ENCODE measurements around a stretch of chr15.

DNA sequence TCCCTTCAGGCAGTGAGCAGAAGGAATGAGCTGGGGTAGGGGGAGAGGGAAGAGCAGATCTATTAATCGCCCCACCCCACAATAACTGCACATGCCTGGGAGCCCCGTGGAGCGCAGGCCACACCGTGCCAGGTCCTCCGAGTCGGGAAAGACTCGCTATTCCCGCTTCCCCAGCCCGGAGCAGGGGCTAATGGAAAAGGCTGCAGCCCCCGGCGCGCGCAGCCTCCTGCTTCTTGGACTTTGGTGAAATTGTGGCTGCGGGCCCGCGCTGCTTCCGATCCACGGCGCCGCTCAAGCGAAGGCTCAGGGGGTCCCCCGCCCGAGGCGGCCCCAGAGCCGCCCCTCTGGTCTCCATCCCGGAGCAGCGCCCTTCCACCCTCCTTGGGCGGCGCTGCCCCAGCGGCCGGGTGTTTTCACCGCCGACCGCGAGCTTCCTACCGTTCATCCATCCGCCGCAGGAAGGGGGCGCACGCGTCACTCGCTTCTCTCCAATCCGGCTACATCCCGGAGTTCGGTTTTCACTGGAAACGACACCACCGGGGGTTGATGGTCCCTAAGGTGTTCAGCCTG is 4.5 kb upstream of the SYNM start:
- PRO-cap: no peak

- PRO-cap: unidirectional peak, plus-strand start at chr15:99105857
These were observed 829 bp downstream of the SYNM start for GRCh38 chr15:99105397-99106420.

DNA sequence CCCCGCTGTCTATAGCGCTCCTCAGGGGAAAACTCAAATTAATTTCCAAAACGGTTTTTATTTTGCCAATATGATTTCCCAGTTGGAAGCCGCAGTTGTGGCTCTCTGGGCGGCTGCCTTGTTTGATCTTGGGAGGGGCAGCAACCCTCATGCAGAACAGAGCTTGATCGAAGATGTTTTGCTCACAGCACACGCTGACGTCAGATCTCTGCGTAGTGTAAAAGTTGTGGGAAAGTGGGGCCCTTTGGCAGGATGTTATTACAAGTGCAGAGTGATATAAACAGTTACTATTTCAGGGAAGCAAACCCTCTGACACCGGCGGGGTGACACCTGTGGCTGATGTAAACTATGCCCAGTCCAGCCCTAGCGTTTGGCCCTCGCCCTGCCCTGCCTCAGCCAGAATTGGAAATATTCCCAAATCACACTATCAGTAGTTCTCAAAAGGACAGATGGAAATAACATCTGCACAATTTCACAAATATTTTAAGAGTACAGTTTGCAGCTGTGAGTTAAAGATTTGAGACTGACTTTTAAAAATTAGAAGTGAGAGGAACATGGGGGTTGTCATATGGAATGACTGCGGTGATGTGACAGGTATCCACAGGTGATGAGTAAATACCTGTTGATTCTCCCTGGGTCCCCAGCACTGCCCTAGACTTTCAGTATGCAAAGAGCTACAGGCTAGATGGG is 1.7 kb downstream of the SYNM start:
- PRO-cap: unidirectional peak, minus-strand start at position 124 of the sequence

GRCh38 chr15:99127730-99127976 is 22.8 kb downstream of the SYNM start:
- PRO-cap: no peak

DNA sequence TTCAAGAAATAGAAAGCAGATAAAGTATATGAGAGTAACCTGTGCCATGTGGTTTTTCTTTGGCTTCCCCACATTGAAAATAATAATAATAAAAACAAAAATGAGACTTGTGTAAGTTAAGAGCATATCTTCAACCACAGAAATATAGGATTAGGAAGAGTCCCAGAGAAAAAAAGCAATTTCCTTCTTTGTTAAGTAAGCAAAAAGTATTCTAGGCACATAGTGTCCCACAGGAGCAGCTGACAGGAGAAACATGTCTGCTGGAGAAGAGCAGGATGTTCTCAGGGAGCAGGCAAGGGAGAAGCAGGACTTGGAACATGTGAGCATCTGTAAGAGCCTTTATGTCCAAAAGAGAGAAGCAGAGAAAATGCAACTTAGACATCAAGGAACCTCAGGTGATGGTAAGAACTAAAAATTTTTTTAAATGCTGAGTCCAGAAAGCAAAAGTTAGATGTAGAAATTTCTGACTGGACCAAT is 39.1 kb downstream of the TTC23 start:
- PRO-cap: no peak

GRCh38 chr15:99324280-99324803 is 73.1 kb downstream of the LRRC28 start:
- PRO-cap: no peak

GRCh38 chr15:99564666-99565156 is 1.1 kb upstream of the MEF2A start:
- PRO-cap: unidirectional peak, plus-strand start at chr15:99565005

GRCh38 chr15:99682815-99683635 is 50.2 kb downstream of the LYSMD4 start:
- PRO-cap: no peak

- PRO-cap: unidirectional peak, plus-strand start at chr15:99697974
These were observed 35.5 kb downstream of the LYSMD4 start for GRCh38 chr15:99697799-99698066.

- PRO-cap: no peak
These were observed 192.8 kb upstream of the LYSMD4 start for GRCh38 chr15:99926059-99926491.

DNA sequence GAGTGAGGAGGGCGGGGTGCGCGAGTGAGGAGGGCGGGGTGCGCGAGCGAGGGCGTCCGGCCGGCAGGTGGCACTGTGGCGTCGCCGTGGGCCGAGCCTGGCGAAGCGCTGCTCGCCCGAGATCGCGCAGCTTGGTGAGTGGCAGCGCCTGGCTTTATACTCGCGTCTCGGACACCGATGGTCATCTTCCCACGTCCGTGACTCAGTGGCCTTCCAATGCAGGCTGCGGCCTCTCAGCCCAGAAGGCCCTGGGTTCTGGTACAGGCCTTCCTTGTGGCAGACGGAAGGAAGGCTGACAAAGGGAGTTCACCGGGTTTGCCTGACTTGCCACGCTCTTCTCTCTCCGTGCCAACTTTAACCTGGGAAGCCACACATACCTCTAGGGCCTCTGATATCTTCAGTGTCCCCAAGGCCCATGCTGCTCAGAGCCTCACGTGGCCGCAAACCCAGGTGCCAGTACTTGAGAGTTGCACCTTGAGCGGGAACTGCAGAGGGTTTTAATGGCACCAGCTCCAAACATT is 195.2 kb upstream of the LYSMD4 start:
- PRO-cap: no peak

- PRO-cap: no peak
These were observed 288.4 kb upstream of the LYSMD4 start for GRCh38 chr15:100021612-100021962.

DNA sequence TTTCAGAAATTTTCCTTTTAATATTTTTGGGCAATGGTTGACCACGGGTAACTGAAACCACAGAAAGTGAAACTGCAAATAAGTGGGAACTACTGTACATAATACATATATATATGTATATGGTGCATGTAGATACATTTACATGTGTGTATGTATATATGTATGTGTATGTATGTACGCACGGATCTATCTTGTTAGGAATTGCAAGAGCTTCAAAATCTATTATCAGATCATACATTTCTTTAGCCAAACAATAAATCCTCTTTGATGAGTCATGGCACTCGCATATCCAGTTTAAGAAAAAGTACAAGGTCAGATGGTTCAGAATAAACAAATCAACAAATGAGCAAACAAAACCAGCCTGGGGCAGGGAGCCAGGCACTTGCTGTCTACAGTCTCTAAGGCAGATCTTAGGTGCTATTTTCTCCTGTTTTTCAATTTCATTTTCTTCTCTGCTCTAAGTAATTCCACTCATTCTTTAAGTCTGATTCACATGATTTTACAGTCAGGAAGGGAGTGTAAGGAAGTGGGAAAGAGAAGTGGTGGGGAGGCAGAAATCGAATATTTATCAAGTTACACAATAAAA is 298.9 kb downstream of the ADAMTS17 start:
- PRO-cap: no peak

DNA sequence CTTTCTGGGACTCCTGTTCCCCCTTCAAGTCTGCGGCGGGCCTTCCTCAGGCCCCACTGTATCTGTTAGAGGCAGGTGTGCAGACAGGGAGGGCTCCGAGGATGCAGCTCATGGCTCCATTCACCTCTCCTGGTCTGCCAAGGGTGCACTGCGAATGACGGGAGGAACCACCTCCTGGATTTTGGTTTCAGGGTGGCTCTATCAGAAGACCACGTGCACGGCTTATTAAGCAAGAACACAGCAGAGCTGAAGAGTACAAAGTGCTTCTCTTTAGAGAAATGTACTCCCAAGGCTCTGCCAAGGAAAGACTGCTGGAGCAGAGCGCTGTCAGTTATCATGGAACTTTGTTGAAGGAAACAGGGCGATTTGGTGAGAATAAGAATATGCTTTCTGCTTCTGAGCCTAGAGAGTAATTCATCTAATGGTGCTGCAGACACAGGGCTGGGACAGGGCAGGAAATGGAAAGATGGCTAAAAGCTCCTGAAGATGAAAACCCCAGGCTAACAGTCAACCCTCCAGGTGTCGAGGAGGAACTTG is 173.6 kb downstream of the ADAMTS17 start:
- PRO-cap: bidirectional peak, plus-strand start at position 300 of the sequence, minus-strand start at position 136 of the sequence

DNA sequence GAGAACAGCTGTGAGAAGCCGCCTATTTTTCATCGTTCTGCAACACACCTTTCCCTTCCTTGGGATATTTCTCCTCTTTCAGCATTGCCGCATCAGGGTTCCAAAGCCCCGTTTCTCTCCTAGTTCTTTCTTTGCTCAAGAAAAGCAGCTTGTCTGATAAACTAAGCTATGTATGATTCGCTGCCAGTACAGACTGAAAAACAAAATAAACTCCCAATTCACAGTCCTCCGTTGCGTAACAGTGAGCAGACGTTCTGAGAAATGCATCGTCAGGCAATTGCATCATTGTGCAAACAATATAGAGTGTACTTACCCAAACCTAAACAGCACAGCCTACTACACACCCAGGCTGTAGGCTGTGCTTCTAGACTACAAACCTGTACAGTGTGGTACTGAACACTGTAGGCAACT is 8.8 kb upstream of the ADAMTS17 start:
- PRO-cap: bidirectional peak, plus-strand start at position 316 of the sequence, minus-strand start at position 195 of the sequence

DNA sequence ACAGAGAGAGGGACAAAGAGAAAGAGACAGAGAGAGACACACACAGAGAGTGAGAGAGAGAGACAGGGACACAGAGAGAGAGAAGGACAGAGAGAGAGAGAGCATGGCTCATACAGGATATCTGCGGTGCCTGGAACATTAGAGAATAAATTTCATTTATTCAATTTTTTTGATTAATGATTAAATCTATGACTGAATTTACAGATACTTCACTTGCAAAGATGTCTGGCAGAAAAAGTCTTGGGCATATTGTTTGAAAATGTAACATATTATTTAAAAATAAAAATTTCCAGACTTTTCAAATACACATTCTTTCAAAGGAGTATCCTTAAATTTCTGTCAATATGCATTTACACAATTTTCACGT is 10.5 kb downstream of the CERS3 start:
- PRO-cap: unidirectional peak, minus-strand start at position 123 of the sequence

- PRO-cap: no peak
These were observed 83.9 kb downstream of the ASB7 start for GRCh38 chr15:100686042-100686916.

DNA sequence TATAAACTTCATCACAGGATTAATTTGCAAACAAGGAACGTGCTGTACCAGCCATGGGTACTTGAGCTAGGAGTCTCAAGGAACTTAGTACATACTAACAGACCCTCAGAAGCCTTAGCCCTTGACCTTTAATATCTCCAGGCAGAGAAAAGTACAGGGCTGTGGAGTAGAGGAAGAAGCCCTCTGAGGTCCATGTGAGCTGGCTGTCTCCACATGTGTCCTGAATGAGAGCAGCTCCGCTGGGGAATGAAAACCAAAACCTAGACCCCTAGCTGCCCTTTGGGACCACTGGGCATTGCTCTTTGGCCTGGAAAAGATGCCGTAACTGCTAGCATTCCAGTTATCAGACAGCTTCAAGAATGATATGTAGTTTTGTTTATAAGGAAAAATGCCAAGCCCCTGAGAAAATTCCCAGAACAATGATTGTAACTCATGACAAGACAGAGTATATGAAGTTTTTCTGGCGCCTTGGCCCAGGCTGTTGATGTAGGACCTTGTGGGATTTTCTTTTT is 92.2 kb downstream of the ASB7 start:
- PRO-cap: no peak

- PRO-cap: no peak
These were observed 111.1 kb downstream of the ASB7 start for GRCh38 chr15:100713193-100714113.

DNA sequence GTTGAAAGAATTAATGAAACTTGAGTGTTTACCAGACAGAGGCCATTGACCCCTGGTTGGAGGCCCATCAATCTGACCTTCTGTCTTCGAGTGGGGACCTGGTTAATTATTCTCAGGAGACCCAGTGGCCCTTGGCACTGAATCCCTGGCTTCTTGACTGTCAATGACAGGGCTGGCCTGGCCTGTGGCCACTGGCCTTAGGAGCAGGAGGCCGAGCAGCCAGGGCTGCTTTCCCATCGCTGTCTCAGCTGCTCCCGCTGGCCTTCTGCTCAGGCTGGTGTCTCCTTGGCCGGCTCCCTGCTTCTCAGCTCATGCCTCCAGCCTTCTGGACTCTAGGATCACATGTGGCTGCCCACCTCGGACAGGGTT is 113.5 kb downstream of the ASB7 start:
- PRO-cap: no peak